Measurements from ENCODE around the genes TMEM178A and COX7A2L.

- PRO-cap = no peak
CAGE:
- cytosol, long polyA plus RNA = no peak
- long polyA plus RNA = no peak
- nucleus, long polyA plus RNA = no peak
These were observed 125.6 kb upstream of the SOS1 start for GRCh38 chr2:39246183-39247085.

- PRO-cap = no peak
CAGE:
- cytosol, long polyA plus RNA = no peak
- long polyA plus RNA = no peak
- nucleus, long polyA plus RNA = no peak
These were observed 115.1 kb downstream of the MAP4K3 start for GRCh38 chr2:39321678-39322763.

DNA sequence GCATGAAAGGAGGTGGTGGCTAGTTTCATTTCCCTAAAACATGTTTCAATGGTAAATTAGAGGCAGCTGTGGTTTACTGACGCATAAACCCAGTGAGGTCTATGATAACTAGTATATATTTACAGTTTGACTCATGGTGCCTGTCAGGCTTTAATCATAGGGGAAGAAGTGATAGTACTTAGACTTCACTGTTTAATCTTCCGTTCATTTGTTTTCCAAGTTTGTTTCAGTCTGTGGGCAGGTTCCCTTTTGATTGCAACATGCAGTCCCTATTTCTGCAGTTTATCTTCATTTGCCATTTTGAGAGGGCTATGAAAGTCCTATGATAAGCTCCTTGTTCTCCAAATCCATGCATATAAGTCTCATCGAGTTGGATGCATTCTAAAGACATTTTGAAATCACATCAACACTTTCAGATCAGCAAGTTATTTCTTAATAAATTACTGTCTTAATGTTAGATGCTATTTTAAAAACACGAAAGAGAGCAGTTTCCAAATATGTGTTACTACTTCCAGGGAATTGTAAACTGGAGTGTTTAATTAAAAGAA lies 55.2 kb upstream of the MAP4K3 start:
- PRO-cap = no peak
CAGE:
- cytosol, long polyA plus RNA = no peak
- long polyA plus RNA = no peak
- nucleus, long polyA plus RNA = no peak

DNA sequence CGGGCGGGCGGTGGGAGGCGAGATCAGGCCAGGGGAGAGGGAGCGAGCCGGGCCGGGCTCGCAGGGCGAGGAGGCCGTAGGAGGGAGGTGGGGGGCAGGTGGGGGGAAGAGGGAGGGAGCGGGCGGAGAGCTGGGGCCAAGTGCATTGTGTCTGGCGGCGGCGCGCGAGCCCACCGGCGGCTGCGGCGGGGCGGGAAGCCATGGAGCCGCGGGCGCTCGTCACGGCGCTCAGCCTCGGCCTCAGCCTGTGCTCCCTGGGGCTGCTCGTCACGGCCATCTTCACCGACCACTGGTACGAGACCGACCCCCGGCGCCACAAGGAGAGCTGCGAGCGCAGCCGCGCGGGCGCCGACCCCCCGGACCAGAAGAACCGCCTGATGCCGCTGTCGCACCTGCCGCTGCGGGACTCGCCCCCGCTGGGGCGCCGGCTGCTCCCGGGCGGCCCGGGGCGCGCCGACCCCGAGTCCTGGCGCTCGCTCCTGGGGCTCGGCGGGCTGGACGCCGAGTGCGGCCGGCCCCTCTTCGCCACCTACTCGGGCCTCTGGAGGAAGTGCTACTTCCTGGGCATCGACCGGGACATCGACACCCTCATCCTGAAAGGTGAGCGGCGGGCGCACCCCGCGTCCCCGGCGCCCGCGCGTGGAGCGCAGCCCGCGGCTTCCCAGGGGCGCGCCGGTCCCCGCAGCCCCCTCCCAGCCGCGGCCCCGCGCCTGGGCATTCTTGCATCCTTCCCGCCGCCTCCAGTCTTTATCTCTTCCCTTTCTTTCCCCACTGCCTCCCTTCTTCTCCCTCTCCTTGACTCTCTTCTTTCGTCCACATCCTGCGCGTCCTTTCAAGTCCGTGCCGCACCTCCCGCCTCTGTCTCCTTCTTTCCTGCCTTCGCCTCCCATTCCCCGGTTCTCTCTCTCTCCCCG lies at the start of gene TMEM178A:
Gene TMEM178A (plus strand): TSS at position 143 of the 914 bp plus-strand sequence.
- PRO-cap = no peak
CAGE:
- cytosol, long polyA plus RNA = no peak
- long polyA plus RNA = no peak
- nucleus, long polyA plus RNA = no peak

DNA sequence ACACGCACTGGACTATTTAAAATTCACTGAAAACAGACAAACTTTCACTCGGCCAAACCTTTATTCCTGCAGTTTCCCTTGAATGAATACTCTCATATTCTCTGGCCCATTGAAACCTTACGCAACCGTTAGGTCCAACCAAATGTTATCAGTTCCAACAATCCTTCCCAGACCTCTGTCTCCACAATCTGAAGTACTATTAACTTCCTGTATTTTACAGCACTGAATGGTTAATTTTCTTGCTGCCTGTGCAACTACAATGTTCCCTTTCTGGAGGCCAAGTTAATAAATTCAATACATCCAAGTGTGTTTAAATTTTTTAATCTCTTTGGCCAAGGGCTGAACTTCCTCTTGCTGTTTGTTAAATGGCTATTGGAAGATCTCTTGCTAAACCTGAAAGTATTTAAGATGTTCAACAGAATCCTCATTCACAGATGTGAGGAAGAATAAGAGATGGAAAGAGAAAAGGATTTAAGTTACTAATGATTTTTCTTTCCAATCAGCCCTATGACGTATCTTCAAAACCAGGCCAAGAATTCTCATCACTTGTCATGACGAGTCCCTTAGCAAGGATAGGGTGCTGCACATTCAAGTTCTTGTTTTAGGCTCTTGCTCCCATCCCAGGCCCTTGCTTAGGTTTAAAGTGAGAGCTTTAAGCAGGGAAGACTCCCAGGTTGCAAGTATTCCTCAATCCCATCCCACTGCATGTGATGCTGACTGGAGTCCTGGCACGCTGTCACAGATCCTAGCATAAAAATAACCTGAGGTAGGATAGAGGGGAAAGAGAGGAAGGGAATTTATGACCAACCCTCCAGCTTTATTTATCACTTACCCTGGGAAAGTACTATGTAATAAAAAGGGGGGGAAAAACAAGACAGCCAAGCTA lies 122.5 kb downstream of the SLC8A1 start:
- PRO-cap = no peak
CAGE:
- cytosol, long polyA plus RNA = no peak
- long polyA plus RNA = no peak
- nucleus, long polyA plus RNA = no peak

DNA sequence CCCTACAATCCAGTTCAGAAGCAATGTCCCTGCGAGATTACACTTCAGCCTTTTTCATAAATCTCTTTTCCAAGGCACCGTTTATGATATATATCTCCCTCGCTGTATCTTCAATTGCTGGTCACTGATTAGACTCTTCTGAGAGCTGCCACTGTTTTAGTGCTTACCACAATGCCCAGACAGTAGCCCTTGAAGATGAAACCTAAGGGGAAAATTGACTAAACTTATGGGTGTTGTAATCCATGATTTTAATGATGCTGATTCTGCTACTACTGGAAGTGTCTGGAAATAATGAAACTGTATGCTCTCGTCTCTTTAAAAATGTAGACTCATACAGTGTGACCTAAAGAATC lies 5.4 kb upstream of the SLC8A1 start:
- PRO-cap = no peak
CAGE:
- cytosol, long polyA plus RNA = no peak
- long polyA plus RNA = no peak
- nucleus, long polyA plus RNA = no peak

- PRO-cap = no peak
CAGE:
- cytosol, long polyA plus RNA = no peak
- long polyA plus RNA = no peak
- nucleus, long polyA plus RNA = no peak
These were observed 437.3 kb upstream of the PKDCC start for GRCh38 chr2:41610446-41610998.

DNA sequence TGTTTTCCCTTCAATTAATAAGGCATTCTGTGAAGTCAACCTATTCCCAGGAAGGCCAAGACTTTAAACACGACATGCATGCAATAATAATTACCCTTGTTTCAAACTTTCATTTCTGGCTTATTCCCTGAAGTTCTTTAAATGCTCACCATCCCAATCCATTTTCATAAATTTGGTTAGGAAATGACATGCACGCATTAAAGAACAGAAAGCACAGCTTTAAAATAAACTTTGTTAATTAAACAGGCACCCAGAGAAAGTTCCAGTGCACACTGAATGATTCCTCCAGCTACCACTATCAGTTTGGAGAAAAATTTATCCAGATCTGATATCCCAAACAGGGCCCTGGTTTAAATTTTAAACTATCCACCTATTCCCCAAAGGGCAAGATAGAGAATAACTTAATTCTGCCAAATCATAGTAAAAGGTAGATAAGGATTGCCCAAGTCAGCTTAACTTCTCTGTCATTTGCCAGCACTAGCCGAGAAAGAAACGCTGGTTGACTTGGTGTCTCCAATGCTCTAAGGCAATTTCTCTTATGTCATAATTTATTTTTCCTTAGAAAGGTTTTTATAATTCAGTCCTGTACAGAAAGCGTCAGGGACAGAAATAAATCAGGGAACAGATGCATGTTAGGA lies 322.0 kb upstream of the PKDCC start:
- PRO-cap = no peak
CAGE:
- cytosol, long polyA plus RNA = no peak
- long polyA plus RNA = no peak
- nucleus, long polyA plus RNA = no peak

- PRO-cap = unidirectional peak, plus-strand start at chr2:41841020
CAGE:
- cytosol, long polyA plus RNA = no peak
- long polyA plus RNA = no peak
- nucleus, long polyA plus RNA = no peak
These were observed 207.0 kb upstream of the PKDCC start for GRCh38 chr2:41840481-41841658.

DNA sequence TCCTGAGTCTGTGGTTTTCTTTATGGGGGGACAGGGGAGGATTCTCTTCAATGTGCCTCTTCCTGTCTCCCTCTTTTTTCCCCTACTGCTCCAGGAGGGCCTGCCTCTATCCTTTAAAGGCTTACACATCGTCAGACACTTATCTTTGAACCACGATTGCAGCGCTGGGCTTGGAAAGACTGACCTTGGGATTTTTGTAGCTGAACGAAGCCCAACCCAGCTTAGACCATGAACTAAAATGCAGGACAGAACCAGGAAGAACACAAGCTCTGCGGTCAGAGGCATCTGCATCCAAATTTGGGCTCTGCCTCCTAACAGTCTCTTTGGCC lies 7.0 kb upstream of the PKDCC start:
- PRO-cap = no peak
CAGE:
- cytosol, long polyA plus RNA = no peak
- long polyA plus RNA = no peak
- nucleus, long polyA plus RNA = no peak

DNA sequence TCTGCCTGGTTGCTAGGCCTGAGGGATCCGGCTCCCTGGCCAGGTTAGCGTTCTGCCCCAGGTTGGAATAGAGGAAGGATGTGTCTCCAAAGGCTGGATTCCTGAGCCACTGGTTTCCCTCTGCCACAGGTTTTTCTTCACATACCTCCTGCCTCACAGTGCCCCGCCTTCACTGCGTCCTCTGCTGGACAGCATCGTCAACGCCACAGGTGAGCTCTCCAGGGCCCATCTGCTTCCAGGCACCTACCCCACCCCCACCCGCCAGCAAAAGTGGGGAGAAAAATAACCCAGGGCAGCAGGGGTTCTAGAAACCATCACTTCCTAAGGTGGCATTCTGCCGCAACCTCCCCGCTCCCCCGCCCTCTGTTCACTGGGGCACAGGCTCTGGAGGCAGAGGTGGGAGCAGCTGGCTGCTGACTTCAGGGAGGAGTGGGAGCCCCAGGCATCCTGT lies 7.0 kb downstream of the PKDCC start:
- PRO-cap = no peak
CAGE:
- cytosol, long polyA plus RNA = no peak
- long polyA plus RNA = no peak
- nucleus, long polyA plus RNA = no peak

GRCh38 chr2:42102639-42103266 lies 54.9 kb downstream of the PKDCC start:
- PRO-cap = no peak
CAGE:
- cytosol, long polyA plus RNA = no peak
- long polyA plus RNA = no peak
- nucleus, long polyA plus RNA = no peak

DNA sequence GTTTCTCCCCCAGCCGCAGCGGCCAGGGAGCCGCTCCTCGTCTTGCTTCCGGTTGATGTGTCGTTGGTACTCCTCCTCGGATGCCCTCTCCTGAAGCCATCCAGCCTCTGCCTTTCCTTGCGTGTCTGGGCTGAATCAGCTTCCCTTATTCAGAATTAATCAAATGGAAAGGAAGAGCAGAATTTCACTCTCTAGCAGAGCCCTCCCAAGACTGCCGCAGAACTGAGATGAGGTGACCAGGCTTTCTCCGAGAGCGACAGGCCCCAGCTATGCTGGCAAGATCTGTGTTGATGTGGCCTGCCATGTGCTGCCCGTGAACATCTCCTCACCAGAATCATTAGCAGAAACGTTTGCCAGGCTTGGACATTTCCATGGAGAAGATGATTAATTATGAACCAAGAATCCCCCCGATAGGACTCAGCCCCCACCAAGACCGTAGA lies 22.8 kb downstream of the COX7A2L start:
- PRO-cap = no peak
CAGE:
- cytosol, long polyA plus RNA = no peak
- long polyA plus RNA = no peak
- nucleus, long polyA plus RNA = no peak

- PRO-cap = unidirectional peak, minus-strand start at chr2:42361219; bidirectional peak, plus-strand start at chr2:42361660, minus-strand start at chr2:42361510
CAGE:
- cytosol, long polyA plus RNA = start-site peak on the minus strand at chr2:42361185-42361230, 1,407 and 218 reads in 2 replicates
- long polyA plus RNA = start-site peak on the minus strand at chr2:42361185-42361217, 364 and 212 reads in 2 replicates
- nucleus, long polyA plus RNA = start-site peak on the minus strand at chr2:42361191-42361226, 732 and 61 reads in 2 replicates
These were observed at the start of gene COX7A2L for GRCh38 chr2:42360815-42361902. Gene COX7A2L (minus strand): TSS chr2:42361217.

DNA sequence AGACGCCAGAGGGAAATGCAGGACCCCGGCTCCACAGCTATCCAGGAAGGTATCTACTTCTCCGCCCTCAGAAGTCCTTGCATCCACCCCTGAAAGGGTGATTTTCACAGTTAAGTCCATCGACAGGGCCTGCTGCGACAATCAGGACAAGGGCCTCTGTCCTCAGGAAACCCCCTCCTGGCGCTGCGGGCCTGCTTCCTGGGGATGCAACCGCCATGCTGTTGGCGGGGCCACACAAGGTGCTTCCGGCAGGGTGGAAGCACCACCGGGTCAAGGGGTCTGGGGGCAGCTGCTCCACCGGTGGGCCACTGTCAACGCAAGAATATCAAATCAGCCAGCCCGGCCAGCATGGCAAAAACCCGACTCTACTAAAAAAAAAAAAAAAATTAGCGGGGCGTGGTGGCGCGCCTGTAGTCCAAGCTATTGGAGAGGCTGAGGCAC lies 63.9 kb upstream of the COX7A2L start:
- PRO-cap = no peak
CAGE:
- cytosol, long polyA plus RNA = no peak
- long polyA plus RNA = no peak
- nucleus, long polyA plus RNA = no peak

GRCh38 chr2:42567774-42568309 lies 590 bp upstream of the MTA3 start:
- PRO-cap = no peak
CAGE:
- cytosol, long polyA plus RNA = no peak
- long polyA plus RNA = no peak
- nucleus, long polyA plus RNA = no peak

DNA sequence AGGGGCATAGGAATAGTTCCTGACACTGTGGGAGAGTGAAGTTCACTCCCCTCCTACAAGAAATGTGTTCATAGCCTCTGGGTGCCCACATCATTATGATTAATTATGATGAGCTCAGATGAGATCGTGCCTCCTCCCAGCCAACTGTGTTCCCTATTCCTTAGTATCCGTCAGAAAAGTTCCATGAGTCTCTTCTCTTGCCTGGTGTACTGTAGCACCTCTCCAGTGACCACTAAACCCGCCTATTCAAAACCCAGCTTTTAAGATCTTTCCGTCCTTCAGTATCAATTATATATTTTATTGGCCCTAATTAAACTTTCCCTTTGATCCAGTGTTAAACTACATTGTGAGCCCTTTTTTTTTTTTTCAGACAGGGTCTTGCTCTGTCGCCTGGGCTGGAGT lies 11.4 kb downstream of the OXER1 start:
- PRO-cap = no peak
CAGE:
- cytosol, long polyA plus RNA = no peak
- long polyA plus RNA = no peak
- nucleus, long polyA plus RNA = no peak

DNA sequence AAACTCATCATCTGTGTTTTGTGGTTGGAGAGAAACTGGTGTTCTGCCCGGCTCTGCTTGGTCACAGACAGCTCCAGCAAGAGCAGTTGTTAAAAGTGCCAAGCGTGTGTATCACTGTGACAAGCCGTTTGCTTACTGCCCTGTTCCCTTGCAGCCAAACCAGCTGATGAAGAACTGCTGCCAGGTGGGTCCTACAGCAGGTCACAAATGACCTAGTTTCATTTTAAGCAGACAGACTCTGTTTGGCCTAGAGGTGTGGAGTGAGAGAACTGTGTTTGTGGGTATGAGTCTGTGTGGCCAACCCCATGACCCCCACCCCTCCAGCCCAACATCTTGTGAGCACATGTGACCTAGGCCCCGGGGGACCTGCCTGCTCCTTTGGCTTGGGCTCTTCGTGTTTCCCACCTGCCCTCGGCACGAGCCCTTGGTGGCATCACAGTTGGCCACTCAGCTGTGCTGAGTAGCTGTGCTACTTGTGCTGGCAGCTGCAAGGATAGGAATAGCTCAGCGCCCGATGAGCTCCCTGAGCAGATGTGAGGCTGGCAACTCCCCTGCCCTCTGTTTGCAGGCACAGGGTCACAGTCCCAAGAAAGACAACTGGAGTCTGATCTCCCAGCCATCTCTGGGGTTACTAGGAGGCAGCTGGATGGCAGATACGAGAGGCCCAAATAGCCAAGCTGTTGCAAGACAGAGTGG lies 9.7 kb downstream of the OXER1 start:
- PRO-cap = no peak
CAGE:
- cytosol, long polyA plus RNA = no peak
- long polyA plus RNA = no peak
- nucleus, long polyA plus RNA = no peak

DNA sequence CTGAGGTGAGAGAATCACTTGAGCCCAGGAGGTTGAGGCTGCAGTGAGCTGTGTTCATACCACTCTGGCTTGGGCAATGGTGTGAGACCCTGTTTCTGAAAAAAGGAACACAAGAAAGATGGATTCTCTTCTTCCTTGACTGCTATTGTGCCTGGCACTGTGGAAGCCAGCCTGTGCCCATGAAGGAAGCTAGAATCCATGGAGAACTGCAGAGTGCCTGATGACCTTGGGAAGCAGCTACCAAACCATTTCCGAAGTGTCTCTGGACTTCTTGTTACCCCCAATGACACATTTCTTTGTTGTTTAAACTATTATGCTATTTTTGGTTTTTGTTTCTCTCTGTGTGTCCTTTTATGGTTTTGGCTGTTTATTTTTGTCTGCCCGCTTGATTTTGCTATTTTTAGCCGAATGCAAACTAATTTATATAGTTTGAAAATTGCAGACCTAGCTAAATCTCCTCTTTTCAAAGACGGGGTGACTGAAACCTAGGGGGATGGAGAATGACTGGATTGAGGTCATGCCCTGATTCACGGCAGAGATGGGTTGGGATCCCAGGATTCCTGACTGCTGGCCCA lies 116.1 kb upstream of the HAAO start:
- PRO-cap = no peak
CAGE:
- cytosol, long polyA plus RNA = no peak
- long polyA plus RNA = no peak
- nucleus, long polyA plus RNA = no peak

DNA sequence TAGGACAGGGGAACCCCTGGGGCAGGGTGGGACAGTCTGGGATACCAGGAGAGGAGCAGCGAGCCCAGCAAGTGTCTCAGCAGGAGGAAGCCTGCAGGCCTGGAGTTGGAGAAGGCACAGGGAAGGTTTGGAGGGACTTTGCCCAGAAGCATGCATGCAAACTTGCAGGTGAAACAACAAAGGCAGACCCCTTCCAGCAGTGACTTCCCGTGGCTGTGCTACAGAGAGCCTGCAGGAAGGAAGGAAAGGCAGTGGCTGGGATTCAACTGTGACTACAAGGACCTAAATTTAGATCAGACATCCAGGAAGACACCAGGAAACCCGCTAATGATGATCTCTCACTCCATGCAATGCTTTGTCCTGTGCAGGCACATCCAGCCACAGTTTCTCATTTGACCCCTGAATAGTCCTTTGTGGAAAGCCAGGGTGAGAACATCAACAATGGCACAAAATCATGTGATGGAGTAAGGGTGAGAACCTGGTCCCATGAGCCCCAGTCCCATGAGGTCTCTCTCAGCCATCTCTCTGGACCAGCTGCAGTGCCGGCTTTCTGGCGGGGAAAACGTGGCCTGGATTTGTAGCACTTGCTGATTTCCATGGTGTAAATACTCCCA lies 158.8 kb upstream of the HAAO start:
- PRO-cap = no peak
CAGE:
- cytosol, long polyA plus RNA = no peak
- long polyA plus RNA = no peak
- nucleus, long polyA plus RNA = no peak